Neural progenitor cell (in vitro differentiated cells): ENCODE measurements around a stretch of chr1.

GRCh38 chr1:223726026-223727333, 14.1 kb downstream of the CAPN2 start:
- RAMPAGE, long total RNA: no peak

DNA sequence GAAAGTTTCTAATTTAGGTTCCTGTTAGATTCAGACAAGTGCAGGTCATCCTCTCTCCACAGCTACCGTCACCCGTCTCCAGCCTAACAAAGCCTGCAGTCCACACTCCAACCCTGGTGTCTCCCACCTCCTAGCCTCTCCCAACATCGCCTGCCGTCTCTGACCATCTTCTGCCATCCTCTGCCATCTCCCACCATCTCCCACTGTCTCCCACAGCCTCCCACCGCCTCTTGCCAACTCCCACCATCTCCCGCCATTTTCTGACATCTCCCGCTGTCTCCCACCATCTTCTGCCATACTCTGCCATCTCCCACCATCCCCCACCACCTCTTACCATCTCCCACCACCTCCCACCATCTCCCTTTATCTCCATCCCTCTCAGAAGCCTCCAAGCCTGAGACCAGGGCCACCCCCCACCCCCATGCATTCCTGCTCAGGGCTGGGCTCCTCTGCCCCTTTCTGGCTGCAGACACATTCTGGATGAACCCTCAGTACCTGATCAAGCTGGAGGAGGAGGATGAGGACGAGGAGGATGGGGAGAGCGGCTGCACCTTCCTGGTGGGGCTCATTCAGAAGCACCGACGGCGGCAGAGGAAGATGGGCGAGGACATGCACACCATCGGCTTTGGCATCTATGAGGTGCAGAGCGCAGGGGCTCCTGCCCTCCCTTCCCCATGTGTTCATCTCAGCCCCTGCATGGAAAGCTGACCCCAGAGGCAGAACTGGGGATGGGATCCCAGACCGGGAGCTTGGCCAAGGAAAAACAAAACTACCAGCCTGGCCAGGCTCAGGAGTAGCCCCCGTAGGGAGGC, 42.9 kb downstream of the CAPN2 start:
- RAMPAGE, long total RNA: no peak

- RAMPAGE, long total RNA: no peak
Observed at GRCh38 chr1:223770179-223771050, 58.1 kb downstream of the CAPN2 start.

DNA sequence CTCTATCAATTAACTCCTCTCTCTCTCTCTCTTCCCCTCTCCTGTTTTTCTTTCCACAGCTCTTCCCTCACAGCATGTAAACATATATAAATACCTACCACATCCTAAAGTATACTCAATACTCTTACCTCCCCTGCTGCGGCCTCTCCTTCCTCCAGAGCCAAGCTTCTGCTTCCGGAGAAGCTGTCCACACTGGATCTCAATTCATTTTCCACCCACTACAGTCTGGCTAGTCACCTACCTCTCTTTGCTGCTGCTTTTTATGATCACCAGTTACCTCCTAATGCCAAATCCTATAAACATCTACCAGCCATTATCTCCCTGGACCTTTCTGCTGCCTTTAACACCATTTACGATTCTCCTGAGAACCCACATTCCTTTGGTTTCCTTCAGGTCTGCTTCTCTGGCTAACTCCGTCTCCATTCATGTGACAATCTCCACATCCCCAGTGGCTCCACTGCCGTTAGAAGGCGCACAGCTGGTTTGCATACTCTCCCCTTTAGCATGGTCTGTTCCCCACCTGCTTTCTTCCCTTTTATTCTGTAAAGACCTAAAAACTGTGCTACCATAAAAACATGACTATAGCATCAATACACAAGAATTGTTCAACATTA, 64.9 kb downstream of the CAPN2 start:
- RAMPAGE, long total RNA: no peak

DNA sequence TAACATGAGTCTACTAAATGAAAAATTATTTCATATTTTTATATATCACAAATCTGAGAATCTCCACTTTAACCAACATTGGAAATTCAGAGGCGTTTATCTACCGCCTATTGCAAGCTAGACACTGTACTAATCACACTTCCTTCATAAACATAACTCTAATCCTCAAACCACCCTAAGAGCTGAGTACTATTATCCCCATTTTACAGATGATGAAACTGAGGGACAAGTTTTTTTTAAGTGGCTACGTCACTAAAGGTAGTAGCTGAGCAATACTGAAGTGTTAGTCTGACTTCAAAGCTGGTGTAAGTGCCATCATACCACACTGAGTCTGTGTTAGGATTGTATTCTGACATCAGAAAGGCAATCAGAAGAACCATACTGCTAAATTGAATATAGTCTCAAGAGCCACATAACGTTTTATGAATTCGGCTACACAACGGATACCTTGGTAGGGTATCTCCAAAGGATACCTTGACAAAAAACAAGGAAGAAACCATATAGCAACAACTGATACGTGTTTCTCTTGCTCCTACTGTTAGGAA, 1.8 kb downstream of the TP53BP2 start:
- RAMPAGE, long total RNA: no peak

- RAMPAGE, long total RNA: no peak
Observed at GRCh38 chr1:223845202-223845795, 448 bp downstream of the TP53BP2 start.

DNA sequence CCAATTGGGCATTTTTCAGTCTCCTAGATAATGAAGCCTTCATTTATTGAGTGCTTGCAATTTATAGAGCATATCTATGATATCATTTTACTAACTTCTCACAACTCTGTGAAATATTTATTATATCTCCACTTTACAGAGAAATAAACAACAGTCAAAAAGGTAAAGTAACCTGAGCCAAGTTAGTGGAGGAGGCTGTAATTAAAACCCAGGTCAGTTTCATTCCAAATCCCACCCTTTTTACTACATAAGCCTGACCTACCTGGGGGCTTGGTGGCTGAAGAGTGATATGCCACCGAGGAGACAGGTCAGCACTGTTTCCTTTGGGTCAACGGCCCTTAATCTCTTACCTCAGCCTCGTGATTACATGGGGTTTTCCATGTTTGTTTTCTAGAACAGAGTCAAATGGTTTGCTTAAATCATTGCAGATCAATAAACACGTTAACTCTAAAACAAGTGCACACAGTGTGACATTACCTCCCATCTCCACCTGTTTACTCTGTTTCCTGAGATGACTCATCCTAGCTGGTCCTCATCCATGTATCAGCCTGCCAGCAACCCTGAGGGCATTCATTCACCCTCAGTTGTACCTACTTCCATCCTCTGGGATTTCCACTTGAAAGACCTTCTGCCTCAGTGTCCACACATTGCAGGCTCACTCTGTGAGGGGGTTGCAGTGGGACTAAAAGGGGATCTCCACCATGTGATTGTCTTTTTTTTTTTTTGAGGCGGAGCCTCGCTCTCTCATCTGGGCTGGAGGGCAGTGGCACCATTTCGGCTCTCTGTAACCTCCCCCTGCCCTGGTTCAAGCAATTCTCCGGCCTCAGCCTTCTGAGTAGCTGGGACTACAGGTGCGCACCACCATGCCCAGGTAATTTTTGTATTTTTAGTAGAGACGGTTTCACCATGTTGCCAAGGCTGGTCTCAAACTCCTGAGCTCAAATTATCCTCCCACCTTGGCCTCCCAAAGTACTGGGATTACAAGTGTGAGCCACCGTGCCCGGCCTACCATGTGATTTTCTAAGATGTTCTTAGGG, 40.9 kb upstream of the TP53BP2 start:
- RAMPAGE, long total RNA: no peak

- RAMPAGE, long total RNA: no peak
Observed at GRCh38 chr1:224212434-224213073, 29.5 kb downstream of the DEGS1 start.

GRCh38 chr1:224357767-224358460, 1.2 kb downstream of the CNIH4 start:
- RAMPAGE, long total RNA: no peak

- RAMPAGE, long total RNA: no peak
Observed at GRCh38 chr1:224388593-224389193, 32.0 kb downstream of the CNIH4 start.

GRCh38 chr1:224411322-224411653, 23.3 kb downstream of the WDR26 start:
- RAMPAGE, long total RNA: no peak

DNA sequence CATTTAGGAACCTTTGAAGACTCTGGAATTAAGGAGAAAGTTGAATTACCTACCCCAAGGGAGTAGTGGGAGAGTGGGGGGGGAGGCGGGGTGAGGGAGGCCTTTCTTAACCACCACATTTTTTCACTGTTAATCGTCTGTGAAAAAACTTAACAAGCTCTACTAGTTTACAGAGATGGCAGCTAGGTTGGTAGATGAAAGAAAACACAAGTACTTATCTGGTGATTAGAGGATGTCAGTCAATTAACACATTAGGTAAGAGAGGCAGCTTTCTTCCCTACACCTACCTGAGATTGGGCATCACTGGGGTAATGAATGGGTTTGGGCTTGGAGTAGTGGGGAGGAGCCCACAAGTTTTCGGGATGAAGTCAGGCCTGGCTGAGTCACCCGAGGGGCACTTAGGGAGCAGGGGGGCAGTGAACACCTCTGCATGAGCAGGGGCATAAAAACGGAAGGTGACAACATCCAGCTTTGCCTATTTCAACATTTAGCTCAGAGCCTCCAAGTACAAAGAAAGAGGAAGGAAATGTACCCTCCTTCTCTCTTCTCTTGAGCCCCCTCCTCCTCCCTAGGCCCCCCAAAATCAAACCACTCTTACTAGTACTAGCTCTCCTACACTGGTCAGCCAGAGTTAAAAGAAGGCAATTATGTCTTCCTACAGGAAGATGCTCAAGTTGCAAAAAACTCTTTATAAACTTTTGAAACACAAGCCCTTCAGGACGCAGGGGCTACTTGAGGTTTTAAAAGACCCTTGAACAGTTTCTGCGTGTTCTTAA, 2.5 kb downstream of the LBR start:
- RAMPAGE, long total RNA: no peak

DNA sequence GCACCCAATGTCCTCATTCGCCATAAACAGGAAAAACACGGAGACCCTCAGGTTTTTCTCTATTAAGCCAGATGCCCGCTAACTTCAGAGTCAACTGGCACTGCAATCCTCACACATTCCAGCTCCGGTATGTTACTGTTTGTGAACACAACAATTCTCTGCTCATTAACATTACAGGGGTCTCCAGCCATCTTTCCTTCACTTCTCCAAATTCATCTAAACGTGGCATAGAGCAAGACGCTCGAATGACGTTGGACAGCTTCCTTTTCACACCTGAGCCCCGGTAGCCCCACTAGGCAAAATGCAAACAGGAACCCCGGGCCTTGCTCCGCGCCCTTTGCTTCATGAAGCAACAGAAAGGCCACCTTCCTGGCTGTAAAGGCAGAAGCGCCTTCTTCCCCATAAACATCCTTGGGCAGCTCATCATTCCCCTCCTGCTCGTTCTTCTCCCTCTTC, 1.4 kb downstream of the LBR start:
- RAMPAGE, long total RNA: no peak

GRCh38 chr1:225441791-225442209, 14.0 kb upstream of the LBR start:
- RAMPAGE, long total RNA: no peak

- RAMPAGE, long total RNA: no peak
Observed at GRCh38 chr1:225442210-225442551, 14.3 kb upstream of the LBR start.

DNA sequence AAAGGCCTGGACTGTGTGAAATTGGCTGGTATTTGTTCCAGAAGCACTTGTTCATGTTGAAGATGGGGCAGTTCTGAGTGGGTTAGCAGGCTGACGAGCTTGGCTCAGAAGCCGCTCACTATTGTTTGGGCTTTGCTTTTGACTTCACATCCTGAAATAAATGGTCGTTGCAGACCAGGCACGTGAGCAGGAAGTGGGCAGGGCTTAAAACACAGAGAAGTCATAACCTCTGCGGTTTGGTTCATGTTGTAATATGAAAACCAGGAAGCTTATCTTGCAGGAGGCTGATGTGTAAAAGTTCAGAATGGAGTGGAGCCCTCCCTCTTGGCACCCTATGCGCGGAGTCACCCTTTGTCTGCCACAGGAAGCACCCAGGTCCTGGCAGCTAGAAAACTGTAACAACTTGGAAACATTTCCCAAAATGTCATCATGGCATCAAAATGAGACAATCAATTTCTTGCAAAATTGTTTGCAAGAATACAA, 17.1 kb upstream of the LBR start:
- RAMPAGE, long total RNA: no peak

DNA sequence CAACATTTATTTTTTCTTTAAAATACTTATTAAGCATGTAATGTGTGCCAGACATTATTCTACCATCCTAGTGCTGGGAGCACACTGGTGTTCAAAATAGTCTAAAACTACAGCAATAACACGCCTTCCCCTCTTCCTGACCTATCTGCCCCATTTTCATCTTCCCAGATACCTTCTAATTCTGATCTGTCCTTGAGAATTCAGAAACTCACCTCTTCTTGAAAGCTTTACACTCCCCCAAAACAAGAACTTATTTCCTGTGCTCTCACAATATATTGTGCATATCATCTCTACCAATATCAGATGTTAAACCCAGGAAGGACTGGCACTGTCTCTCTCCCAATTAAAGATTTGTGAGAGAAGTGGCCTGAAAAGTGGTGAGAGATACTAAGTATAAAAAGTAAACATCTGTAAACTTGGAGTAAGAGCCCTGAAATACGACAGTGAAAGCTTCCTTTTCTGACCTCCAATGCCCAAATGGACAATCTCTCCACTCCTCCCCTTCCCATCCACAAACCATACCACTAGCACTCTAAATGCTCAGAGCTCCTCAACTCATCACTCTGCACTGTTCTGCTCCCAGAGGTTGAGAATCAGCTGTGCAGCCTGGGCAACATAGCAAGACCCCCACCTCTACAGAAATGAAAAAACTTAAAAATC, 77.3 kb downstream of the ENAH start:
- RAMPAGE, long total RNA: no peak

GRCh38 chr1:225649507-225650068, 3.3 kb downstream of the ENAH start:
- RAMPAGE, long total RNA: no peak

DNA sequence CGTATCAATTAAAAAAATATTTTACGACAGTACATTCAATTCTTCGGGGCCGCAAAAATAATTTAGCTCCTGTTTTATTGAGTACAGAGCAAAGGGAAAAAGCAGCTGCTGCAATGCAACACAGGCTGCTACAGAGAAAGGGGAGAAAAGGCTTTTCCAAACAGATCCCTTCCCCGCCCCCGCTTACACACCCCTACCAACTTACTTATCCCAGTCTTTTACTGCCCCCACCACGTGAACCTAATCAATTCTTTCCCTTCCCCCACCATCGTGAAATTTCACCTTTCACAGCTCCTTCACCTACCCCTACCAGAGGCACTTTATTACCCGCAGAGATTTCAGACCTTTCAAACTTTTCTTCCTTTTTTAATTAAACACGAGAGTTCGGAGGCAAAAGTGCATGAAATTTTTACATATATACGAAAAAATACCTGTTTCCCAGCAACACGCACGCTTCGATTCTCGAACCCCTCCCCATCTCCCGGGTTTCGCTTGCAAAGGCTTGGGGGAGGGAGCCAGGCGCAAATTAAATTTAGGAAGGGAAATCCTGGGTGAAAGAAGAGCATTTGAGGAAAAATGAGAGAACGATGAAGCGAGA, 937 bp downstream of the ENAH start:
- RAMPAGE, long total RNA: no peak

DNA sequence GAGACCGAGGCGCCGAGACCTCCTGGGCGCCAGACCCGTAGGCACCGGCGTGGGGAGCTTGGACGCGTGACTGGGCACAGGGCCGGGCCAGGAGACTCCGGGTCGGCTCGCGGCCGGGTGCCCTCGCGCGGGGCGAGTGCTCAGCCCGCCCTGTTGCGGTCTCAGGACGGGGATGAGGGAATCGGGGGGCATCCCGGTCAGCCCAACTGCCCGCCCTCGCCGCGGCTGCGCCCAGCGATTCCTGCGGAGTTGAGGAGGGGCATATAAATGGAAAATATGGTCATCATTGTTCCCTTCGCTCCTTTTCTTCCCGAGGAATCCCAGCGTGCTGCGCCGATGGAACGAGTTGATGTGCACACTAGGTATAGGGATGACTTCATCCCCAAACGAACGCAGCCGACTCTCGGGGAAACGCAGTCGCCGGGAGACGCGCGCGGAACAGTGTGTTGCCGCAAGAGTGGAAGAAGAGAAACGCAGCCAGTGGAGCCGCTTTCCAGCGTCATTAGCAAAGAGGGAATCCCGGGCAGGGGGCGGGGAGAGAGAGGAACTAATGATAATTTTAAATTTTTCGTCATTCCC, 727 bp upstream of the ENAH start:
- RAMPAGE, long total RNA: no peak